Esophagus squamous epithelium (tissue), 4 donors: Measurements from ENCODE around the genes ARFGEF3 and NHSL1.

- PRO-cap = bidirectional peak, plus-strand start at chr6:138161958, minus-strand start at chr6:138161853
- RAMPAGE, long total RNA, 4 experiments = no peak in any of the 4 experiments
Observed at GRCh38 chr6:138161621-138162146, at the start of gene ARFGEF3. Gene ARFGEF3, plus strand, starts transcription at chr6:138161939.

DNA sequence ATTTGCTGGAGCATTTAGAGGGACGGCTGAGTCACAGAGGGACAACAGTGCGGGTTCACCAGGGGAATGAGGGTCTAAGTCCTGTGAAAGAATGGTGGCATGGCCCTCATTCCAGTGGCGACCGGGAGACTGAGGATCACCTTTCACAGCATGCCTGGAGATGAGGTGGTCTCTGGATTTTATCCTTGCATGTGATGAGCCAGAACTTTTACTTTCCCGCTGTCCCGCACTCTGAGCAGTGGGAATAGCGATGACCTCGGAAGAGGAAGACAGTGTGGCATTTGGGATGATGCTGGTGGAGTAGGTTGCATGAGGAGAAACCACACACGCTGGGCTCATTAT, 28.8 kb downstream of the HEBP2 start:
- PRO-cap = unidirectional peak, minus-strand start at position 131 of the sequence
- RAMPAGE, long total RNA, 4 experiments = no peak in any of the 4 experiments

- PRO-cap = bidirectional peak, plus-strand start at chr6:138499634, minus-strand start at chr6:138499386
- RAMPAGE, long total RNA, 4 experiments = start-site peak on the minus strand in 1 of 4 experiments, at chr6:138499402-138499515 at its widest, 35 reads per replicate
Observed at GRCh38 chr6:138499180-138499806, at the start of gene NHSL1. Gene NHSL1, minus strand, starts transcription at chr6:138499494.

DNA sequence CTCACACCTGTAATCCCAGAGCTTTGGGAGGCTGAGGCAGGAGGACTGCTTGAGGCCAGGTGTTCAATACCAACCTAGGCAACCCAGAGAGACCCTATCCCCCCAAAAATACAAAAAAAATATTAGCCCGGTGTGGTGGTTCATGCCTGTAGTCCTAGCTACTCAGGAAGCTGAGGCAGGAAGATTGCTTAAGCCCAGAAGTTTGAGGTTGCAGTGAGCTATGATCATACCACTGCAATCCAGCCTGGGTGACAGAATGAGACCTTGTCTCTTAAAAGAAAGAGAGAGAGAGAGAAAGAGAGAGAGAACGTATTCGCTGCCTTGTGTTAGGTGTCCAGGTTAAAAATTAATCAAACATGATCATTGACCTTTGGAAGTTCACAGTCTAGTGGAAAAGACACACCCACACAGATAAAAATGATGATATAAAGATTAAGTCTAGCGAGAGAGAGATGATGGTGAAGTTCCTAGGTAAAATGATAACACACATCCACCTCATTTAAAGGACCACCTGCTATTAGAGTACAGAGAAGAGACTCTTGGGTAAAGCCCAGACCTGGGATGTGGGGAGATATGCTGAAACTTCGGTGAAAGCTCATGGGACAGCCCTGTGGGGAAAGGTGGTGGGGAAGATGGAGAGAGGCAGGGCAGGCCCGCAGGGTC, 4.8 kb upstream of the NHSL1 start:
- PRO-cap = no peak
- RAMPAGE, long total RNA, 4 experiments = no peak in any of the 4 experiments

- PRO-cap = no peak
- RAMPAGE, long total RNA, 4 experiments = no peak in any of the 4 experiments
Observed at GRCh38 chr6:138555514-138556180, 56.4 kb upstream of the NHSL1 start.

GRCh38 chr6:138844390-138844735, 48.5 kb downstream of the ECT2L start:
- PRO-cap = no peak
- RAMPAGE, long total RNA, 4 experiments = no peak in any of the 4 experiments

DNA sequence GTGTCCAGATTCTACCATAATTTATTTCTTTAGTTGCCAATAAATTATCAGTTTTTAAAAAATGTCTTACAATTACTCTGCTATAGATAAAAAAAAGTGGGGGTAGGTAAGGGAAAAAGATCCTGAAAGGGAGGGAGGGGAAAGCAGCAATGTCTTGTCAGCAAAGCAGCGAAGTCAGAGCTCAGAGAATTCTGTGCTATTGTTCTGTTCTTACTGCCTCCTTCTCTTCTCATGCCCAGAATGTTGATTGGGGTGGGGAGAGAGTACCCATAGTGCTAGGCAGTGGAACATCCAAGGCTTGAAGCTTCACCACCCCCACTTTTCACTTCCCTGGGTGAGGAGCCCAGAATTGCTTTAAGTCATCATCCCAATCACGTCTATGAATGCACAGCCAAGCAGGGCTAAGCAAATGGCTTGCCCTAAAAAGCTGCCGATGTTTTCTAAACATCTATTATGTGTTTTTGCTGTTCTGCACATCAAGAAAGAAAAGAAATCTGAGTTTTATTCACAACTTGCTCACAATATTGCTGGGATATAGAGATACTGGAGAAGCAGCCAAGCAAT, 16.5 kb downstream of the REPS1 start:
- PRO-cap = no peak
- RAMPAGE, long total RNA, 4 experiments = no peak in any of the 4 experiments

- PRO-cap = no peak
- RAMPAGE, long total RNA, 4 experiments = no peak in any of the 4 experiments
Observed at GRCh38 chr6:139137445-139138436, 2.9 kb downstream of the HECA start.

- PRO-cap = no peak
- RAMPAGE, long total RNA, 4 experiments = no peak in any of the 4 experiments
Observed at GRCh38 chr6:139153894-139154856, 19.3 kb downstream of the HECA start.

- PRO-cap = no peak
- RAMPAGE, long total RNA, 4 experiments = no peak in any of the 4 experiments
Observed at GRCh38 chr6:139172657-139173206, 37.9 kb downstream of the HECA start.

DNA sequence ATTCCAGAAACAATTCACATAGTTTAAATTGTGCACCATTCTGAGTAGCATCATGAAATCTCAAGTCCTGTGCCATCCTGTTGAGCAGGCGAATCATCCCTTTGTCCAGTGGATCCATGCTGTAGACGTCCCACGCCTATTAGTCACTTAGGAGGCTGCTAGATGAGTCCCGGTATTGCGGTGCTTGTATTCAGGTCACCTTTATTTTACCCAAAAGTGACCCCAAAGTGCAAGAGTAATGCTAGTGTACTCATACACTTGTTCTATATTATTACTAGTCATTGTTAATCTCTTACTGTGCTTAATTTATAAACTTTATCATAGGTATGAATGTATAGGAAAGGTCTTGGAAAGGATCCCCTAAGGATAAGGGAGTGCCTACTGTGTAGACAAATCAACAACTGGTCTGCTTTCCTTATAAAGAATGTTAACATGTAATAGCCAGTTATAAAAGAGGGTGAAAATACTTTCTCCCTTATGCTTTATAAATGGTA, 46.5 kb downstream of the HECA start:
- PRO-cap = no peak
- RAMPAGE, long total RNA, 4 experiments = no peak in any of the 4 experiments

GRCh38 chr6:139257140-139257690, 34.6 kb downstream of the TXLNB start:
- PRO-cap = no peak
- RAMPAGE, long total RNA, 4 experiments = no peak in any of the 4 experiments

DNA sequence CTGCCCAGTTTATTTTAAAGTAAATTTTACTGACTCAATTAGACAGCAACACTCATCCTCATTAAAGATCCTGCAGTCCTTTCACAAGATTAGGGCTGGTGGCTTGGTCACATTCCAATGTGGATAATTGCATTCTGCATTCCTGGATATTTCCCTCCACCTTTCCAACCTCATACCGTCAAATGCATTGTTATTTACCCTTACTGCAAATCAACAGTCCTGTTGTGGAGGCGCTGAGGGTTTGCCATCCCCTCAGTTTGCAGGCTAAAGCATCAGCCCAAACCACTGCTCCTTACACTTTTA, 5.4 kb downstream of the CITED2 start:
- PRO-cap = no peak
- RAMPAGE, long total RNA, 4 experiments = no peak in any of the 4 experiments

- PRO-cap = no peak
- RAMPAGE, long total RNA, 4 experiments = no peak in any of the 4 experiments
Observed at GRCh38 chr6:139378736-139379132, 4.3 kb upstream of the CITED2 start.

- PRO-cap = no peak
- RAMPAGE, long total RNA, 4 experiments = no peak in any of the 4 experiments
Observed at GRCh38 chr6:139381279-139381731, 6.9 kb upstream of the CITED2 start.

DNA sequence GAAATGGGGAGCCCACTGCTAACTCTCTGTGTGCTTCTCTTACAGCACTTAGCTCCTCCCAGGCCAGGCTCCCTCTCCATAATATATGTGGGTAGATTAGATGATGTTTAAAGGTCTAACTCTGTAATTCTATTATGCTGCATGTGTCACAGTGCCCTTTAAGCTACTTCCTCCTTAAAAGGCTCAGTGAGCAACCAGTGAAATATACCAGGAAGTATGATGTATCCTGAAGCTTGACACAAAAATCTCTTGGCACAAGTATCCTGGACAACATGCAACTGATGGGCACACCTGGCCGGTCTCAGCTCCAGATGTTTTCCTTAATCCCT, 59.1 kb upstream of the CITED2 start:
- PRO-cap = no peak
- RAMPAGE, long total RNA, 4 experiments = no peak in any of the 4 experiments

GRCh38 chr6:139472327-139473042, 98.0 kb upstream of the CITED2 start:
- PRO-cap = no peak
- RAMPAGE, long total RNA, 4 experiments = no peak in any of the 4 experiments

GRCh38 chr6:139473981-139474667, 99.7 kb upstream of the CITED2 start:
- PRO-cap = no peak
- RAMPAGE, long total RNA, 4 experiments = no peak in any of the 4 experiments

GRCh38 chr6:139654711-139655474, 280.4 kb upstream of the CITED2 start:
- PRO-cap = no peak
- RAMPAGE, long total RNA, 4 experiments = no peak in any of the 4 experiments

GRCh38 chr6:140537016-140537601, 1162.7 kb upstream of the CITED2 start:
- PRO-cap = no peak
- RAMPAGE, long total RNA, 4 experiments = no peak in any of the 4 experiments